Bronchus (tissue), 1 donor: ENCODE measurements around the genes TIMM23B and ASAH2B.

- PRO-cap, result bidirectional peak, plus-strand start at chr10:49942053, minus-strand start at chr10:49942027
Measured at GRCh38 chr10:49941708-49942747, at the start of gene TIMM23B. TIMM23B (plus strand) TSS chr10:49942053.

DNA sequence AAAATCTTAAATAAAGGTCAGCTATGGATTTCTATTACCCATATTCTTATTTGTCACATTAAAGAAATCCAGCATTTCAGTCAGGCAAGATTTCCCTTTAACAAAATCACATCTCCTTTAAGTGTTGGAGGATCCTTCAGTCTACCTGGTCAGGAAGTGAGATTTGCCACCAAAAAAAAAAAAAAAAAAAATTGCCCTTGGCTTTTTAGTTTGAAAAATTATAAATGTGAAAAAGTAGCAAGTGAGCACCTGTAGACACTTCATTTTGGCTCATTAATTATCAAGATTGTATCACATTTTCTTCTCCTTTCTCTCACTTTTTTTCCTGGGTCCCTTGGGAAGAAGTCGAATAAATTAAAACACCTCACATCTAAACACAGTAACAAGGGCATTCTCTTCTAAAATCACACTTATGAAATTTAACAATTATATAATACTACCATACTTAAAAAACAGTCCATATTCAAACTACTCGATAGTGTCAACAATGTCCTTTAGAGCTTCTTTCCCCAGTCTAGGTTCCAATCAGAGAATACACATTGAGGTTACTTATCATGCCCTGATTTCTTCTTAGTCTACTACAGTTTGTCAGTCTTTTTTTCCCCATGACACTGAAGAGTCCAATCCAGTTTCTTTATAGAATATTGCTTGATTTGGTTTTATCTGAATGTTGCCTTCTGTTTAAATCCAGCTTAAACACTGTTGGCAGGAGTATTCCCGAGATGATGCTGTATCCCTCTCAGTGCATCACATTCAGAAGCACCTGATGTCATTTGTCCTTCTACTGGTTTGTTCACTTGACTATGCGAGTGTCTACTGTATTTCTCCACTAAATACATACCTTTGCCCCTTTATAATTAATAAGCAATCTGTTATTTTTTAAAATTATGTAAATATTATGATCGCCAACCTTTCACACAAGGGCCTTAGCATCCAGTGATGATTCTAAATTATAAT, 68.0 kb upstream of the ASAH2 start:
- PRO-cap, result no peak

DNA sequence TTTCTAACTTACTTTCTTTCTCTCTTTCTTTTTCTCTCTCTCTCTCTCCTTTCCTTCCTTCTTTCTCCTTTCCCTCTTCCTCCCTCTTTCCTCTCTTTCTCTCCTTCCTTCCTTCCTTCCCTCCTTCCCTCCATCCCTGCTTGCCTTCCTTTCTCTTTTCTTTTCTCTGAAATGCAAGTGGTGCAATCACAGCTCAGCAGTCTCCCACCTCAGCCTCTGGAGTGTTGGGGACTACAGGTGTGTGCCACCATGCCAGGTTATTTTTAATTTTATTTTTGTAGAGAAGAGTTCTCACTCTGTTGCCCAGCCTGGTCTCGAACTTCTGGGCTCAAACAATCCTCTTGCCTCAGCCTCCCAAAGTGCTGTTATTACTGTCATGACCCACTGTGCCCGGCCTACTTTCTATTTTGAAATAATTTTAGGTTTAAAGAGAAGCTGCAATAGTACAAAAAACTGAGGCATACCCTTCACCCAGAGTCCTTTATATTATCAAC, 133.1 kb upstream of the ASAH2 start:
- PRO-cap, result no peak

DNA sequence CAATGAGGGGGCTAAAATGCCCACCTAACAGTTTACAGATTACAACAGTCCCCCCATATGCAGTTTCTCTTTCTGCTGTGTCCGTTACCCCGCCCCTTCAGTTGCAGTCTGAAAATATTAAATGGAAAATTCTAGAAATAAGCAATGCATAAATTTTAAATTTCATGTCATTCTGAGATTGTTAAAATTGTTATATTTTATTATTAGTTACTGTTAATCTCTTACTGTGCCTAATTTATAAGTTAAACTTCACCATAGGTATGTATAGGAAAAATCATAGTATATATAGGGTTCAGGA, 167.5 kb upstream of the ASAH2 start:
- PRO-cap, result no peak

DNA sequence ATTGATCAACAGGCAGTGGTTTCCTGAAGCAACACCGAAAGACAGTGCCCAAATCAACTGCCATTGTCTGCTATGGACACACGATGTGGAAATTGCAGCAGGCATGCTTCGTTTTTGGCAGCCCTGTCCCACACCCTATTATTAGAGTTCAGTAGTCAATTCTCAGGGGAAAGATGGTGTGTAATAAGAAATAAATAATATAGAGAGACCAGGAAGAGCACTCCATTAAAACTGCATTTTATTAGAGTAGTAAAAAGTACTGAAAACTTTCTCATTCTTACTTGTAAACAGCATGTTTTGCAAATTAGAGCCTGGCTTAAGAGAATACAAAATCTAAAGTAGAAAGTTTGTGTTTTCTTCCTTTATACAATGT, 153.8 kb downstream of the SGMS1 start:
- PRO-cap, result no peak

DNA sequence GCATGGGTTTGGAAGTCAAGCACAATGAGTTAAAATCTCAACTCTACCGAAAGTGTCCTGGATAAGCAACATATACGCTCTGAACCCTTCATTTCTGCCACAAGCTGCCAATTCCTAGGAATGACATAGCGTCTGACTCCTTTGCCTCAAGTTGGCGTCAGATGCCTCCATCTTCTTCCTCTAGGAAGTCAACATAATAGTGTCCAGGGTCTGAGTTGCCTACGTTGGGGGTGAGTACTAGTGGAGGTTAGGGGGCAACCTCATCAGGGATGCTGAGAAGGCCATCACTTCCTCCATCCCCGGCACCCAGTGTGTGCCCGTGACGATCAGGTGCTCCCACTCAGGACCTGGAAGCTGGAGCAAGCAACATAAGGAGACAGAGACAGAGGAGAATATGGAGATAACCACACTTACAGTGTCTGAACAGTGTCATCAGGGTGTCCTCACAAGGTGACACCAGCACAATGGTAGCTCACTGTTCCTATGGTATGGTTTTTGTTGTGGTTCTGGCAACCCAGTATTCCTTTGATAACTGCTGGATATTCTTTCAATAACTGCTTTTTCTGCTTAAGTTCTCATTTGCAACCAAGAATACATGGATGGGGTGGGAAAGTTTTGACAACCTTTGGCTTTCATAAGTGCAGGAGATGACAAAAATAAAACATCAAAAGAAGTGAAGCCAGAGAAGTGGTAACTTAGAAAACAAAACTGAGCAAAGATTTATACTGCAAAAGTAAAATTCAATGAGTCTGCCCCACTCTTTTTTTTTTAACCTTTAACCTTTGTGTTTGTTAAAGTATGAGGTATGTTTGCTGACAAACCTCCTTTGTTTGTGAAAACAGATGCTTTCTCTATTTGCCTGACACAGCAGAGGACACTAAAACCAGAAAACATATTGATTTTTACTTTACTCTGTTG, 58.0 kb downstream of the SGMS1 start:
- PRO-cap, result no peak

- PRO-cap, result bidirectional peak, plus-strand start at chr10:50739939, minus-strand start at chr10:50739870
Measured at GRCh38 chr10:50739473-50740724, at the start of gene ASAH2B. ASAH2B (plus strand) TSS chr10:50739936.

- PRO-cap, result no peak
Measured at GRCh38 chr10:50992656-50992859, 81.7 kb upstream of the PRKG1 start.

DNA sequence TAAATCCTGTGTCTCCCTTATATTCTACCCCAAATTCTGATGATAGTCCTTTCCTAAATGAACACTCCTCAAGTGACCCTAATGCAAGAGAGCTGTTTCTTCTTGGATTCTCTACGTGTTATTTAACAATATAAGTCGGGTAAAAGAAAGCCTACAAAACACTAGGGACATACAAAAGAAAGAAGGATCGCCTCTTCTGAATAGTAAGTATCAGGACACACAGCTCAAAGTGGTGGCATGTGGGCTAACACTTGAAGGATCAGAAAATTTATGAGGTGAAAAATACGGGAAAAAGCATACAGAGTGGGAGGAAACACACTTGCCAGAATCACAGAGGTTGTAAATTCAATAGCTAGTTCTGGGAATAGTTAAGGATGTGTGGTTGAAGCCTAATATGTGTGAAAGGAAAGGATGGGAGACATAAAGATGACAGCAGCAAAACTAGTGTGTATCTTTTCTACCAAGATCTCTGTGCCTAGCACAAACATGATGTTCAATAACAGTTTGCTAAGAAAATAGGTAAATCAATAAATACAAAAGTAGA, 125.6 kb downstream of the PRKG1 start:
- PRO-cap, result no peak

GRCh38 chr10:51209974-51210620, 135.8 kb downstream of the PRKG1 start:
- PRO-cap, result no peak

DNA sequence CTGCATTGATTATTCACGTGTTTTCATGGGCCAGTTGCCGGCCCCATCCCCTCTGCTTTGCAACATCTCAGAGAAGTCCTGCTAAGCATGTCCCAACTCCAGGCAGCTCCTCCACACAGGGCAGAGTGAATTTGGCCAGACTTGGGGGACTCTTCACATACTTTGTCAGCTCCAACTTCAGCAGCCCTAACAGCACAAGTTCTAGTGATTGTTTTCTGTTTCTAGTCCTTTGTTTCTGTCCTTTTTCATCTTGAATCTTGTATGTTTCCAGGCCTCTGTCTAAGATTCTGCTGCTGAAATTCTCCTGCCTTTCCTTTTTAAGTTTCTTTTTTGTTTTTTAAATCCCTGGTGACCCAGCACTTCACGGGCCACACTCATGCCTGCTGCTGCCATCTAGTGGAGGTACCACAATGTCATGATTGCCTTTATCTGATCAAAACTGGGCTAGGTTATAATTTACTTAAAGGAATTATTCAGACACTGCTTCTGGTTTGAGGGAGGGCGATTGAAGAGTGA, 276.9 kb downstream of the CSTF2T start:
- PRO-cap, result no peak

DNA sequence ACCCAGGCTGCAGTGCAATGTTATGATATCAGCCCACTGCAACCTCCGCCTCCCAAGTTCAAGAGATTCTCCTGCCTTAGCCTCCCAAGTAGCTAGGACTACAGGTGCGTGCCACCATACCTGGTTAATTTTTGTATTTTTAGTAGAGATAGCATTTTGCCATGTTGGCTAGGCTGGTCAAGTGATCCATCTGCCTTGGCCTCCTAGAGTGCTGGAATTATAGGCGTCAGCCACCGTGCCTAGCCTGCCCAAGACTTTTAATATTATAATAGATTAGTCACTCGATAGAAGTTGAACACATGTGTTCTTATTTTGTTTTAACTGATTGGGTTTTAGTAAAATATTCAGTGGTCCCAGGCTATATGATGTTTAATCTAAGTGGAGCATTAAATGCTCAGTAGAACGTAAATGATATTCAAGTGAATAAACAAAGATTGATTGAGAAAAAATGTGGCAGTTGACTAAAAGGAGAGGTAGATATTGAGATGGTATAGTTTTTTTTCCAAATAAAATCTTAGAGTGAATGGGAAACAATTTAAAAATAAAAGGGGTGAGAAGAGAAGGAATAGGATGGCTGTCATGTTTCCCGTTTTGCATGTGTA, 101.0 kb downstream of the CSTF2T start:
- PRO-cap, result no peak

GRCh38 chr10:51894627-51895057, 195.2 kb upstream of the CSTF2T start:
- PRO-cap, result no peak

DNA sequence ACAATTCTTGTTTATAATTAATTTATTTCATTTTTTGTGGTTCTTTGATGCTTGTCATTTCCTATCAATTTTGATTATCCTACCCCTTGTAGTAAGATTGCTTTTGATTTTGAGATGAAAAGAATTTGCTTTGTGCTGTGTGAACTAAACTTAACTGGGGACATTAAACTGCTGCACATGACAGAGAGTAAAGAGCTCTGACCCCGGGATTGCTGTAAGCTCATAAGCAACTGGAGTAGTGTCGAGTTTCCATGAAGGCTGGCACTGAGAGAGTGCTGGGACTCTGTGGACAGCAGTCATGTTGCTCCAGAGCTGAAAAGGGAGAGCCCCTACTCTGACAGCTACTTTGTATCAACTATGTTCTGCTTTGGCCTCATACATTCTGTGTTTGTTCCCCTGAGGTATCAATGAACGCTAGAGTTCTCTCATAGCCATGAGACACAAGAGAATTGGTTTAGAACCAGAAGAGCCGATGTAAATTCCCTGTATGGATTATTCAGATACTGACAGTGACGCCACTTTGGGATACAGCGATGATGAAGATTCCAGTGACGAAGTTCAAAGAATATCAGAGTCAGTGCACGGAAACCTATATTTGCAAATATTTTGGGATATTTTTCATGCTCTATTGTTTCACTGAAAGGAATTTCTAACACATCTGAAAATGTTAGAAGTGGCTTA, 186.0 kb upstream of the DKK1 start:
- PRO-cap, result no peak

DNA sequence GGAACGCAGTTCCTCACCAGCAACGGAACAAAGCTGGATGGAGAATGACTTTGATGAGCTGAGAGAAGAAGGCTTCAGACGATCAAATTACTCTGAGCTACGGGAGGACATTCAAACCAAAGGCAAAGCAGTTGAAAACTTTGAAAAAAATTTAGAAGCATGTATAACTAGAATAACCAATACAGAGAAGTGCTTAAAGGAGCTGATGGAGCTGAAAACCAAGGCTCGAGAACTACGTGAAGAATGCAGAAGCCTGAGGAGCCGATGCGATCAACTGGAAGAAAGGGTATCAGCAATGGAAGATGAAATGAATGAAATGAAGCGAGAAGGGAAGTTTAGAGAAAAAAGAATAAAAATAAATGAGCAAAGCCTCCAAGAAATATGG, 79.8 kb upstream of the DKK1 start:
- PRO-cap, result no peak

DNA sequence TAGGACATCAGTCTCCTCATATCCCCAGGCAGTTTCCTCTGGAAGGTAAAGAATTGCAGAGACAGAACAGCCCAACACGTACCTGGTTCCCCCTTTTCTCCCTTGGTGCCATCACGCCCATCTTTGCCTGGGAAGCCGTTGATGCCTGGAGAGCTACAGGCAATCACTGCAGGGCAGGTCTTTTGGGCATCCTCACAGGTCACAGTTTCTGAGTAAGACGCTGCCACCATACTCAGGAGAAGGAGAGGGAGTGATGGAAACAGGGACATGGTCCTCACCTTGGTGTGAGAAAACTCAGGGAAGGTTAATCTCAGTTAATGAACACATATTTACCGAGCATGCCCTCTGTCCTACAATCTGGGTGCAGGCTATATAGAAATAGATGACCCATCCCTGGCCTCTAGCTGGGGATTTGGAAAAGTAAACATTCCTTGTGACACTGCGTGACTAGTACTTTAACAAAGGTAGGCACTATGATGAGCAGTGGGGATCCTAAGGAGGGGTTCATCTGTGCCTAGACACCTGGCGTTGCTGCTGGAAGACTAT, 1.1 kb downstream of the MBL2 start:
- PRO-cap, result no peak

DNA sequence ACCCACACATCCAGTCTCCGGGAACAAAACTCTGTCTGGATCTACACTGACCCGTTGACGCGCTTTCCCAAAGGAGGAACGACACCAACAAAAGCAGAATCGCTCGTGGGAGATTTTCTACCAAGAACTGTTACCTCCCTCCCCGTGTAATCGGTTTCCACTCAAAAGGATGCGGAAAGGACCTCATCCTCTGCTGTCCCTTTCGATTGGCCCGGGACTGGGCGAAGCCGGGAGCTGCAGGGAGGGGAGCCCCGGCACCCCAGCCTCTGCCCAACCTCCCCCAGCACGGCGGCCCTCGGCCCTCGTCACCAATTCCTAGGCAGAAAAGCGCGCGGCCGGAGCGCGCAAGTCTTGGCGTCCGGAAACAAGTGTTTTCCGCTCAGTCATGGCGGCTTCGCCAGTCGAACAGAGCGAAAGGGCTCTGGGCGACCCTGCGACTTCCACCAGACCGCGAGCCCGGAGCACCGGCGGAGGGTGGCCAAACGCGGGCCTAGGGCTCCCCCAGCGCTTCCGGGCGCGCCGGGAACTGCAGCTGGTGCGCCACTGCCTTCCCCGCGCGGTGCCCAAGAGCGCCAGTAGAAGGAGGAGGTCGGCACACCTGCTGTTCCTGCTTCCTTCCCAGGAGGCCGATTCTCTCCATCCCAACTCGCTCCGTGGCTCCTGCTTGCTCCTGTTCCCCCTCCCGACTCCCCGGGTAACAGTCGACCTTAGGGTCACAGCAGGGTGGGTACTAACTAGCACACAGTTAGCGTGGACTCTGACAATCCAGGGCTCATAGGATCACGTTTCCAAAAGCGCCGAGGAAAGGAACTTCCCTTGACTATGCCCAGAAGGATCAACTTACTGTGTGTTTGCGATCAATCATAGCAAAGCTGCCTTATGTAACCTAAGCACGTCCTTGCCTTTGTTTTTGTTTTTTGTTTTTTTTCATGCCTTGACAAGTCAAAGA, 729.9 kb downstream of the ZWINT start:
- PRO-cap, result bidirectional peak, plus-strand start at position 575 of the sequence, minus-strand start at position 463 of the sequence

DNA sequence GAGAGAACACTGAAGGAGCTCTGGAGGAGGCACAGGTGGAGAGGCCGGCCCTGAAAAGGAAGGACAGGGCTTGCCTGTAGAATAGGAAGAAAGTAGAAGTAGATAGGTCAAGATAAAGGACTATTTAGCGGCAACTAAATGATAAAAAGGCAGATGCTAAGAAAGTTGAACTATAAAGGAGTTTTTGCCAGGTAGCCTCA, 417.1 kb upstream of the ZWINT start:
- PRO-cap, result no peak

- PRO-cap, result no peak
Measured at GRCh38 chr10:58191528-58192233, 76.0 kb downstream of the IPMK start.

DNA sequence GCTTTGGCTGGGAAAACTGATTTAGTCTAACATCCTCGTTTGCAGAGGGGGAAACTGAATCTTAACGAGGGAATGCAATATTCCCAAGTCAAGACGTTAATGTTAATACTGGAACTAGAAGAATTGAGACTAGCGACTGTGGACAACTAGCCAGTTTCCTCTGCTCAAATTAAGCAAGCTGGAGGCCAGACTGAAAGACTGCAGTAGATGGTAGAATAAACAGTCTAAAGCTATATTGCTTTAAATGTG, 702 bp upstream of the TFAM start:
- PRO-cap, result no peak